GM19240 (cell line): ENCODE measurements around a stretch of chr18.

- RRBS = no CpG with 5 or more reads among the region's 7 CpGs
Measured at GRCh38 chr18:58446822-58447576, 181.9 kb downstream of the ALPK2 start.

DNA sequence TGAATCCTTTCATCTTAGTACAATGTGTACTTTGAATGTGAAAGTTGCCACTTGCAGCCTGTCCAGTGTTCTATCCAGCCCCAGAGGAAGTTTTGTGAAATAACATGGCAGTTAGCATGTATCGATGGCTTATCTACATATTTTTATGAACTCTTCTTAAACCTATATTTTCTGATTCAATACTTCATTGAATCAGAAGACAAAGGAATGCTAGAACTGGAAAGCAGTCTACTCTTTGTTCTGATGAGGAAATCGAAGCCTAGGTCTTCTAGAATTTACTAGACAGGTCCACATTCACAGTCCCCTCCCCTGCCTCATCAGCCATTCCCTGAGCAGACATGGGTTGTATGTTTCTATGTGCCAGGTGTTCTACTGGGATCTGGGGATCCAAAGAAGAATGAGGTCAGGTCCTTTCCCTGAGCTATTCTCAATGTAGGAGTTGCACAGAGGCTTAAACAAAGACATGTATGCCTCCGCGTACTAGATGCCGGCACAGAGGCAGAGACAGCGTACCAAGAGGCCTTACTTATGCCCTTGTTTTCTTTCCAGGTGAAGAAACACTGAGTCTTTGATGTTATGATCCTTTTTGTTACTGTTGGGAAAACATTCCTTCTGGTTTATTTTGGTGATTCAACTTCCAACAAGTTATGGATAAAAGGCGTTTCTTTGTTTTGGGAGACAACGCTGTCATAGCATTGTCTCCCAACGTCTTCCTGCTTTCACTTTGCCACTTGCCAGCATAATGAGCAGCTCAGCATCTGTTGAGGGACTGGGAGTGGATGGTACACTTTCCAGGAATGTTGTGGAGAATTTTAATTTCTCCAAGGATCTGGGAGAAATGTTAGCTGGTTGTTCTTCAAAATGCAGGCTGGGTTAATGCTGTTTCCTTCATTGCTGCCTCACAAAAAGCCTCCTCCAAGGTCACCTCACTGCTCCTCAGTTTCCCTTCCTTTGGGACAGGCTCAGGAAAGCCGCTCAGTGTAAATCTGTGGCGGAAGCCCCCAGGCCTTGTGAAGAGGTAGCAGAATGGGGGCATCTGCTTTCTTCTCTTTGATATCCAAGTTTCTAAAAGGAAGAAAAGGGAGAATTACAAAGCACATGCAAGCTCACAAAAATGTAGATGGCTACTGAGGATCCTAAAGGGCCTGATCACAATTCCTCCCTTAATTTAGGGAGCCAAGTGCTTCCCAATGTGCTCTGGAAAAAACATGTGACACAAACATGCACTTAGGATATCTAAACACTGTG is 174.2 kb downstream of the ALPK2 start:
- RRBS = no CpG with 5 or more reads among the region's 11 CpGs

GRCh38 chr18:58534863-58536052 is 93.6 kb downstream of the ALPK2 start:
- RRBS = no CpG with 5 or more reads among the region's 19 CpGs

- RRBS = no CpG with 5 or more reads among the region's 7 CpGs
Measured at GRCh38 chr18:58691235-58691638, 20.0 kb downstream of the MALT1 start.

DNA sequence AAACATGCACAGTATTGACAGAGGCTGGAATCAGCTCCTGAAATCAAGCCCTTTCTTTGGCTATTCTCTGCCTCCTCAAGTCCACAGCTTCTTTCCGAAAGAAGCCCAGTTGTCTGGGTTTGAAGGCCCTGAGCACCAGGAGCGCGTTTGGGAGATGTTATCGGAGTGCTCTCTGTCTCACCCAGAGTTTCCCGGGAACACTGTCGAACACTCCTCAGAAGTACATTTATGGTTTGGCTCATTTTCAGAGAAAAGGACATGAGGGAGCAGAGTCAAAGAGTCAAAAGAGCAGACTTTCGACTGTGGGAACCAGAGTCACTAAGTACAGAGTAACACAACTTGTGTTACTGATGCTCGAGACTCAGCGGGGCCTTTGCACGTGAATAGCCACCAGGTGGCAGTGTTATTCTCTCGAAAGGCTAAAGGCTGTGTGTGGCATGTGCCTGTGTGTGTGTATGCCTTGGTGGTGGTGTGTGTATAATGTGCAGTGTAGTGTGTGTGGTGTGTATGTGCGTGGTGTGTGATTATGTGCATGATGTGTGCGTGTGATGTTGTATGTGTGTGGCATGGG is 83.2 kb upstream of the ZNF532 start:
- RRBS = no CpG with 5 or more reads among the region's 13 CpGs

DNA sequence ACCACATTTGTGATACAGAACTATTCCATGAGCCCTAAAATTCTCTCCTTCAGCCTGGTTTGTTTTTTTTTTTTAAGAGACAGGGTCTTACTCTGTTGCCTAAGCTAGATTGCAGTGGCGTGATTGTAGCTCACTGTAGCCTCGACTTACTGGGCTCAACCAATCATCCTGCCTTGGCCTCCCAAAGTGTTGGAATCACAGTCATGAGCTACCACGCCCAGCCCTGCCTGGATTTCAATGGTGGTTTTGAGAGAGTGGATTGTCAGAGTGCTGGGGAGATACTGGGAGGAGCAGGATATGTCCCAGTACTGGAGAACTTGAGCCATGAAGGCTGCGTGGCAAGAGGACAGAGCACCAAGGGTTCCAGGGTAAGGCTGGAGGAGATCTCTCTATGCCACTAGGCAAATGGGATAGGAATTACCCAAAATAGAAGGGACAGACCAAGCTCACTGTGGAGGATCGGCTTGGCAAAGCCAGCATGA is 46.2 kb downstream of the ZNF532 start:
- RRBS = no CpG with 5 or more reads among the region's 5 CpGs

DNA sequence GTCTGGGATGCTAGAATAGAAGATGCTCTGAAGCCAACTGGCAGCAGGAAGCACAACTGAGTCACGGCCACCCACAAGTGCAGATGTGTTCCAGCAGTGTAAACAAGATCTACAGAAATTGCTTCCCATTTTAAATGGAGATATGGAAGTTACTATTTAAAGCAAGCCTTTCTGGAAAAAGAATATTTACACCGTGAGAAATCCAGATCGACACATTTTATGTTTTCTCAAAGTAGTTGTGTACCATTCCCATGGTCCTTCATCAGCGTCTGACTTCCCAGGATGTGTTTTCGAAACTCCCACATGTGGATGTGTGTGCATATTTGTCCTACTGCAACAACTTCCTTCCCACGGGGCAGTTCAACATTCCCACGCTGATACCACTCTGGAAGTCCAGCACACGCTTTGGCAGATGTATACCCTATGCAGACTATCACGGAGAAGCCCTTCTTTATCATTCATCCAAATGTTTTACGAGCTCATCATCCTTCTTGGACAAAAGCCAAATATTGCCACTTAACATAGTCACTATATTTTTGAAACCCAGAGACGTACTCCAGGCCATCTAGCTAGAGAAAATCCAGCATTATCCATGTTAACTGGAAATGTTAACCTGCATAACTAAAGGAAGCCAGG is 131.3 kb downstream of the ZNF532 start:
- RRBS = no CpG with 5 or more reads among the region's 11 CpGs

DNA sequence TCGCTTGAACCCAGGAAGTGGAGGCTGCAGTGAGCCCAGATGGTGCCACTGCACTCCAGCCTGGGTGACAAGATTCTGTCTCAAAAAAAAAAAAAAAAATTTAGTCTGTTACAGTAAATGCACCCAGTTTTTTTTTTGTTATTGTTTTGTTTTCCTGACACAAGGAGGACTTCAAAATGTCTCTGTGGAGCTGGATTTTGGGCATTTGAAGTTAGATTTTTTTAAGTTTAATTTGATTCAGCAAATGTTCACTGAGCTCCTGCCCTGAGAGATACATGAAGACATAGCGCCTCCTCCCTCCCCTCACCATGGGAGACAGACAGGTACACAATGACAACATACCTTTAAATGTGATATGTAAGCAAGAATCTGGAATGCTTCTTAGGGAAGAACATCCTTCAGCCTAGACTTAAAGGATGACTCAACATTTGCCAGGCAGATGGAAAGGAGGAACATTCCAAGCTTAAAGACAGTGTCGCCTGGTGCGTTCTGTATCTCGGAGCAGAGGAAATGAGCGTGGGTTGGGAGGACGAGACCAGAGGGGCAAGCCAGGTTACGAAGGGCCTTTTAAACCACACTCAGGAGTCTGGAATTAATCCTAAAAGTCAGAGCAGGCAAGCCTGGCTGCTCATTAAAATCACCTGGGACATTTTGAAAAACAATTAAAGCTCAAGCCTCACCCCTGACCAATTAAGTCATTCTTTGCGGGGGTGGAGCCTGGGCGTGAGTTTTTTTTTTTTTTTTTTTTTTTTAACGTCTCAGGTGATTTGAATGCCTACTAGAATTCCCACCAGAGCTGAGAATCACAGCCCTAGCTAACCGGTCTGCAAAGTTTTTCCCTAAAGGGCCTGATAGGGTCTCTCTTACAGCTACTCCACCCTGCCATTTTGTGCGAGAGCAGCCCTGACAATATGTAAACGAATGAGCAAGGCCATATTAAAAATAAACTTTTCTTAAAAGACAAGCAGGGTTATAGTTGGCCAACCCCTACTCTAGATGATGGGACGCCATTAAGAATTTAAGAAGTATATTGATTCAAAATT is 131.3 kb upstream of the SEC11C start:
- RRBS = no CpG with 5 or more reads among the region's 15 CpGs

- RRBS = no CpG with 5 or more reads among the region's 2 CpGs
Measured at GRCh38 chr18:59347395-59347684, 11.7 kb downstream of the LMAN1 start.

DNA sequence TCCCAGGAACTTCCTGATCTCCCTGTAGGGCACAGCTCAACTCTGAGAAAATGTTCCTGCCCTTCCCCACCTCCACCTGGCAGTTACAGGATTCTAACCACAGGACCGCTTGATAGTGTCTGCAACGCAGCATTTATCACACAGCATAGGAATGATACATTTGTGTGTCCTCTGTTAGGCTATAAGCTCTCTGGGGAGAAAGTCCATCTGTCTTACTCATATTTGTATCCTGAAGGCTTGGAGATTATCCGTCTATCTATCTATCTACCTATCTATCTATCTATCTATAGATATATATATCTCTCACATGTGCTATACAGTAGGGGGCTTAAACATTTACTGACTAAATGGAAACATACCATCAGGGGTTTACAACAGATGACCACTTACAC is 6.4 kb downstream of the LMAN1 start:
- RRBS = no CpG with 5 or more reads among the region's 3 CpGs

- RRBS = no CpG with 5 or more reads among the region's 6 CpGs
Measured at GRCh38 chr18:59629710-59630085, 67.5 kb downstream of the CCBE1 start.

DNA sequence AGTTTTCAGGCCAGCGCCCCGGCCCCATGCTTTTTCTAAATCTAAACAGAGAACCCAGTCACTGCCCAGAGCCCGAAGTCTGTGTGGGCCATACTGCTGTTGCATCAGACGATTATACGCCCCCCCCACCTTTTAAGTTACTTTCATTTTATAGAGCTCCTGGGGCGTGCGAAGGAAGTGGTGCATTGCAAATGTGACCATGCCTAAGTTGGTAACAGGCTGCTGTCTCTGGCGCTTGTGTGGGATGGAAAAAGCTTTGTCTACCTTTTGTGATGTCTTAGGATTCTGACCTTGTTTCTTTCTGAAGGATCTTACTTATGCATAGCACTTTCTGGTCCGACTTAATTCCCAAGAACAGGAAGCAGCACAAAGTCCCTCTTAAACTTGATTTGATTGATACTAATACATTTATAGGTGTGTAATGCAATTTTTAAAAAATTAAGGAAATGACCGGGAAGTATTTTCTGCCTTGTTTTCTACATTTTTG is 1.1 kb downstream of the PMAIP1 start:
- RRBS = no CpG with 5 or more reads among the region's 10 CpGs

DNA sequence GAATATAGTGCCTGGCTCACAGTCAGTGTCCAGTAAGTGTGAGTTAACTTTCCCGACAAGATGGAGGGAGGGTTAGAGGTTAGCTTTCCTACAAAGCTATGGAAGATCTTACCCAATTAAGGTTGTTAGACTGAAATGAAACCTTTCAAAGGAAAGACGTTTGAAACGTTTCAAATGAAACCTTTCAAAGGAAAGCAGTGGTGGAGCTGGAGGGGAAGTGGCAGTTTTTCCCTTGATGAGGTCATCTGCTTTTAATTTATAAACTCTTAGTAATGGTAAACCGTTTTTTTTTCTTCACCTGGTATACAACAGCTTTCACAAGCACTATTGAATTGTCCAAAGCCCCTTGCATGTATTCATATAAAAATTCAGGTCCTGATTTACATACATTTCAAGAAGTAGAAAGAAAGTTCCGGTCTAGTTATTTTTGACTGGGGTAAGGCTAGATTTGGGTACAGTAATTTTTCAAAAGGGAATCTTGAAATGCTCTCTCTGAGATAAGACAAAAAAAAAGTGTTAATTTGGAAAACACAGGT is 7.4 kb downstream of the PMAIP1 start:
- RRBS = no CpG with 5 or more reads among the region's 5 CpGs

- RRBS = no CpG with 5 or more reads among the region's 4 CpGs
Measured at GRCh38 chr18:59961170-59961648, 61.4 kb downstream of the PMAIP1 start.

GRCh38 chr18:61459844-61460053 is 126.5 kb downstream of the CDH20 start:
- RRBS = no CpG with 5 or more reads among the region's 1 CpG

GRCh38 chr18:61605908-61606665 is 272.9 kb downstream of the CDH20 start:
- RRBS = no CpG with 5 or more reads among the region's 19 CpGs

DNA sequence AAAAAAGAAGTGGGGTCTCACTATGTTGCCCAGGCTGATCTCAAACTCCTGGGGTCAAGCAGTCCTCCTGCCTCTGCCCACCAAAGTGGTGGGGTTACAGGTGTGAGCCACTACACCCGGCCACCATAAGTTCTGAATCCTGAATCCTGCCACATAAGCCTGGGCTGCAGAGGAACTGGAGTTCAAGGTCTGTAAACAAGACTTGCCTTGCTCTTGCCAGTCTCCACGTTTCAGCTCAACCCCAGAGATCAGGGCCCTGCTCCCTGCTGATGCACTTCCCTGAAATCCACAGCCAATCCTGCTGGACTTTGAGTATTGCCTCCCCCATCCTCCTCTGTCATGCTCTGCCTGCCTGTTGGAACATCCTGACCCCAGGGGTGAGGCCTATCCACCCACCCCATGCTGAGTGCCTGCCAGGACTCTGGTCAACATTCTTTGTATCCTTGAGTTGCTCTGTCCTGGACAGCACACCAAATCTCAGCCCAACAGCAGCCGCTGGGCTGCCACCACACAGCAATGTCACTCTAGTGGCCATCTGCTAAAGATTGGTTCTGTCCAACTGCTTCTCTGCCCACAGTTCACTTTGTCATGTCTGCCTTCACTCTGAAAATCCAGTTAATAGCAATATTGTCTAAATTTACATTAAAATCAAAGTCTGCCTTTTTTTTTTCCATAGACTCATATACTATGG is 243.8 kb downstream of the RNF152 start:
- RRBS = no CpG with 5 or more reads among the region's 3 CpGs

GRCh38 chr18:61847711-61848504 is 44.9 kb downstream of the RNF152 start:
- RRBS = no CpG with 5 or more reads among the region's 6 CpGs

- RRBS = no CpG with 5 or more reads among the region's 9 CpGs
Measured at GRCh38 chr18:61864030-61864660, 28.7 kb downstream of the RNF152 start.

- RRBS = no CpG with 5 or more reads among the region's 3 CpGs
Measured at GRCh38 chr18:61866715-61867065, 26.1 kb downstream of the RNF152 start.